Penis (tissue), 1 donor: ENCODE results near the genes MUC12 and COL26A1.

DNA sequence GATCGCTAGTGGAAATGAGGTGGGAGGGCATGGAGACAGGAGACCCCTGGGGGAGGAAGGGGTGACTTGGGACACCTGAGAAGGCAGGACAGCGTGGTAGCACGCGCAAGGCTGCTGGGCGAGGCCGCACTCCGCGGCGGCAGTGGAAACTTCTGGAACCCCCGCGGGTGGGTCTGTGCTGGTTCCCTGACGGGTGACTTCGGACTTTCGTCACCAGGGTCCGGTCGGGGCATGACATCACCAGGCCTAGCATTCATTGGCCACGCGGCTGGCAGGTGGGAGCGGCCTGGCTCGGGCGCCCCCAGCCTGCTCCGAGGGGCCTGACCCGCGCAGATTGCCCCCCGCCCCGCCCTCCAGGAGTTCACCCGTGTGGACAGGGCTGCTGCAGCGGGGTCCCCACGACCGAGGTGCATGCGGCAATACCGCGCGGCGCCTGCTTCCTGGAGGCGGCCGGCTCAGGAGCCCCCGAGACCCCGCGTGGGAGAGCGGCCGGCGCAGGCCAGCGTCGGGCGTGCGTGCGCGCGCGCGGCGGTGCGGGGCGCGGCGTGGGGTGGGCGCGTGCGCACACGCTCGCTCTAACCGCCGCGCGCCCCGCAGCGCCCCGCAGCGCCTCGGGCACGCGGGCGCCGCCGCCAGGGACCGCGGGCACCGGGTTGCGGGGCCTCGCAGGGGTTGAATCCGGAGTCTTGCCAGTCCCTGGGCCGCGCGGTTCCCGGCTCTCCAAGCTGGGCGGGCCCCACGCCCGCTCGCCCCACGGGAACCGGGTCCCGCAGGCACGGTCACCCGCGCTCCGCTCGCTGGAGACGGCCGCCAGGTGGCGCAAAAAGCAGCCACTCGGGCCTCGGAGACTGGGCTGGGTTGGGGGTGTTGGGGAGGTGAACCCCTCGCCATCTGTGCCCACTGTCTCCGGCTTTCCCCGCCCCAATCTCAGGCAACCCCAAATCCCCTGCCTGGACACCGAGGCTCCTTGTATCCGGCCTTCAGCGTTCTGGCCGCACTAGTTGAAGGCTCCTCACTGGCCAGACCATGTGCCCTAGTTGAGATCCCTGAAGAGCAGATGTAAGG is 1.1 kb upstream of the ACHE start:
- PRO-cap = no peak

DNA sequence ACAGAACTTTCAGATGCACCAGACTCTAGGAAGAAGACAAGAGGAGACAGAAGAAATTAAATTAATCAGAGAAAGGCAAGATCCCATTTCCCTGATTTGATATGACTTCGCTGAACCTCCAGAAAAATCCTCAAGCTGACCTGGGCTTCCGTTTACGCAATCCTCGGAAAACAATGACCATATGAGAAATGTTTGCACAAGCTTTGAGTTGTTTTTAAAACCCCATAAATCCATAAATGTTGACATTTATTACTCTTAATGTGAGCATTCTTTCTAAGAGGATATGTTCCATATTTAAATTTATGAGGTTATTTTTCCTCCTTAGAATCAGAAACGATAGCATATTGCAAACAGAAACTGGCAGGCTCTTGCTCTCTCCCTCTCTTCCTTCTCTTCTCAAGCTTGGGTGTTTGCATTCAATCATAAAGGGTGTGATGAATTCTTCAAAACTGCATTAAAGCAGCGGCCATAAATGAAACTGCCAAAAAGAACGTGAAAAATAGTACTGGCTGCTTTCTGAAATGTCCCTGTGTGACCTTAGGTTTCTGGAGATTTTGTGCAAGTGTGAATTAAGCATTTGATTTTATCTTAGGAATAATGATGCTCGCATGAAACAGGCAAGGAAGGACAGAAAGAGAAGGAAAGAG is 6.9 kb upstream of the MUC3A start:
- PRO-cap = no peak

GRCh38 chr7:100955971-100956916 is 6.9 kb downstream of the MUC3A start:
- PRO-cap = no peak

DNA sequence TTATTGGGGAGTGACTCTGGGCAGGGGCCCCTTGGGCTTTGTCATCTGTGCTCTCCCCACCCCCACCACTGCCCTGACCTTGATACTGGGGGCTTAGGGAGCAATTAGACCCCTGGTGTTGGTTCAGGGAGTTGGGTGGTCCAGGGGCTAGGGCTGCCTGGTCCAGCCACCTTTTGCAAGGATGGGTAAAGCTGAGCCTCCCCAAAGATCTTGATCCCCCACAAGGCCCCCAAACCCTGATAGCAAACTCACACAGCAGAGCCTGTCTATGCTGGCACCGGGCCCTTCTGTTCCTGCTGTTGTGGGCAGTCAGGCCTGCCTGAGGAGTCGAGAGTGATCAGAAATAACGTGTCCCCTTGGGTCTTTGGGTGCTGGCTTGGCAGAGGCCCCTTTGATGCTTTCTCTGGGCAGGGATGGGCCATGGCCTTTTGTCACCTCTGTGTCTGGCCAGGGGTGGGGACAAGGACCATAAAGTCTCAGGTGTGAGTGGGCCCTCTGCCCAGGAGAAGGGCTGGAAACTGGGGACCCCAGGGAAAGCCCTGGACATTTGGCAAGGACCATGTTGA is 739 bp upstream of the MUC12 start:
- PRO-cap = no peak

DNA sequence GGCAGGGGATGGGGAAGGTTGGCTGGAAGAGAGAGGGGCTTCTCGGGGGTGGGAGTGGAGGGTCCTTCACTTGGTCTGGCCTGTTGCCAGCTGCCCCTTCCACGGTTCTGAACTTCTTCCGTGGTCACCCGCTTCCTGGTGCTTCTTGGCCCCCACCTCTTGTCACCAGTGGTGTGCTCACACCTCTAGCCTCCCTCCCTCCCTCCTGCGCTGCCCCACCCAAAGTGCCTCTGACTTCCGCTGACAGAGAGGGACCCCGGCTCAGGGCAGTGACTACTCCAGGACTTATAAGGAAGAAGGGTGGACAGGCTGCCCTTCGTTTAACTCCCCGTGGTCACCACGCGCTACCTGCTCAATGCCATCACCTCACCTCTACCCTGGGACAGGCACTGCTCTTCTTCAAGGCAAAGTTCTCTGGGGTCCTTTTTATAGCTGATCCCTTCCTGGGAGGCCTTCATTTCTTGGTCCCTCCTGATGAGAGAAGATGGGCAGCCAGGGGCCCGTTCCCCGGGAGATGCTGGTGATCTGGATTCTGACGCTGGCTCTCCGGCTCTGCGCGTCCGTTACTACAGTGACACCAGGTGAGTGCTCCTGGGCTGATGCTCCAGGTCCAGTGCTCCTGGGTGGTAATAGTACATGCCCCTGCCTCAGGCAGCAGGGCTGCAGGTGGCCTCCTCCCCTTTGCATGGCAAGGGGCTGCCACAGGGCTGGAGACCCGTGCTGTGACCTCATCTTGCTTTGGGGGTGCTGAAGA is at the start of gene MUC12:
MUC12 (plus strand) TSS at position 457 of the 754 bp plus-strand sequence.
- PRO-cap = no peak

DNA sequence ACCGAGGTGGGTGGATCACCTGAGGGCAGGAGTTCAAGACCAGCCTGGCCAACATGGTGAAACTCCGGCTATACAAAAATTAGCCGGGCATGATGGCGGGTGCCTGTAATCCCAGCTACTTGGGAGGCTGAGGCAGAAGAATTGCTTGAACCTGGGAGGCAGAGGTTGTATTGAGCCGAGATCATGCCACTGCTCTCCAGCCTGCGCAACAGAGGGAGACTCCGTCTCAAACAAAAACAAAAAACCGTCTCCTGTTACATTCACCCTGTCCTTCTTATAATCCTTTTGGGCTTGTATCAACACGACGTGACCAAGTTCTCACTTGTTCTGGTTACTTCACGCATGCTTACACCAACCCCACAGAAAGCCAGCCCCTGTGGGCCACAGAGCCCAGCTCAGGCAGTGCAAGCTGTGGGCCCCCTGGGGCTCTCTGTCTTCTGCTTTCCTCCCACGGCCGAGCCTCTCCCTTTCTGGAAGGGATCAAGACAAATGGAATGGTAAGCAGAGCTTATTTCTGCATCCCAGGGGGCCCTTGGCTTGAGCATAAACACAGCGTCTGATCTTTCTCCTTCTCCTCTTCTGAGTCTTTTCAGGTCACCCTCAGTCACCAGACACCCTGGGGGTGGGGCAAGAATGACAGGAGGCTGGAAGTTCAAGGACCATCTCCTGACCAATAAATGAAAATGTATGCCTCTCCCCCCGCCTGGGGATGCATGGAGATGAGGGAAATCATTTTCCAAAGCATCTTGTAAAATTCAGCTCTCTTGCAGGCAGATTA is 19.1 kb upstream of the TRIM56 start:
- PRO-cap = no peak

DNA sequence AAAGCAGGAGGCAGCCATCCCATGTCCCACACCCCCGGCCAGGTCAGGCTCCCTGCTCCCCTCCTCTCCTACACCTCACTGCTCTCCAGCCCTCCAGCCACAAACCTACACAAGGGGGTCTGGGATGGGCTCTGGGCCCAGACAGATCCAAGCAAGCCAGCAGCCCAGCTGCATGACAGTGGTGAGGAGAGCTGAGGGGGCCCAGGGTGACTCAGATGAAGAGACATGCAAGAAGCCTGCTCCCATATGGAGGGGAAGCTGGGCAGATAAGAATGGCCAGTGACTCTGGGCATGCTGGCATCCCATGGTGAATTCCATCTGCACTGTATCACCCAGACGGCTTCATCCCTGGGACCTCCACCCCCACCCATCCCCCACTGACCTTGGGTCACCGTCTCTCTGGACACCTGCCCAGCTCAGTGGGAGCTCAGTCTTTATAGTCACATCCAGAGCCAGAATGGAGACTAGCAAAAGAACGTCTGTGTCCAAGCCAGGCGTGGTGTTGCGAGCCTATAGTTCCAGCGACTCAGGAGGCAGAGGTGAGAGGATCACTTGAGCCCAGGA is 9.6 kb upstream of the SERPINE1 start:
- PRO-cap = no peak

GRCh38 chr7:101124296-101125171 is 2.4 kb upstream of the SERPINE1 start:
- PRO-cap = bidirectional peak, plus-strand start at chr7:101124975, minus-strand start at chr7:101124864

DNA sequence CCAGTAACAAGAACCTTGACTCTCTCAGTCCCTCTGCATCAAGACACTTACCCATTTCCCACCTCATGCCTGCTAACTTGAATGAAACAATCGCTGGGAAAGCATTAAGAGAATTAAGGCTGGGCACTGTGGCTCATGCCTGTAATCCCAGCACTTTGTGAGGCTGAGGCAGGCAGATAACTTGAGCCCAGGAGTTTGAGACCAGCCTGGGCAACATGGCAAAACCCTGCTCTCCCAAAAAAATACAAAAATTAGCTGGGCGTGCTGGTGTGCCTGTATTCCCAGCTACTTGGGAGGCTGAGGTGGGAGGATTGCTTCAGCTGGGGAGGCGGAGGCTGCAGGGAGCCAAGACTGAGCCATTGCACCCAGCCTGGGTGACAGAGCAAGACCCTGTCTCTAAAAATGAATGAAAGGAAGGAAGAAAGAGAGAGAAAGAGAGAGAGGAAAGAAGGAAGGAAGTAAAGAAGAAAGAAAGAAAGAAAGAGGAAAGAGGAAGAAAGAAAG is 596 bp downstream of the SERPINE1 start:
- PRO-cap = no peak

DNA sequence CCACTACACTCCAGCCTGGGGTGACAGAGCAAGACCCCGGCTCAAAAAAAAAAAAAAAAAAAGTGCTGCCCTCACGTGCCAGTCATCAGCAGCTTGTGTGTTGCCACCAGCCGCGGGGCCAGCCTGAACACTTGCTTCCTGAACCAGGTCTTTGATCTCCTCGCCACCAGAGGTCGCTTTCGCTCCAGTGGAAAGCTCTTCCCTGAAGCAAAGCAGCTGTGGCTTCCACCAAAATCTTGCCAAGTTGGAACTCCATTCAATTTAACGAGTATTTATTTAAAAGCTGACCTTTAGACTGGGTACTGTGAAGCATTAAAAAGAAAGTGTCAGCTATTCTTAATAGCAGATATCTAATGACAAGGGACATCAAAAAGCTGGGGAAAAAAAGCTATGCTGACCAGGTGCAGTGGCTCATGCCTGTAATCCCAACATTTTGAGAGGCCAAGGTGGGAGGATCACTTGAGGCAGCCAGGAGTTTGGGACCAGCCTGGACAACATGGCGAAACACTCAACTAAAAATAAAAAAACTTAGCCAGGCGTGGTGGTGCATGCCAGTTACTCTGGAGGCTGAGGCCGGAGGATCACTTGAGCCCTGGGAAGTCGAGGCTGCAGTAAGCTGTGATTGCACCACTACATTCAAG is 10.1 kb upstream of the AP1S1 start:
- PRO-cap = no peak

DNA sequence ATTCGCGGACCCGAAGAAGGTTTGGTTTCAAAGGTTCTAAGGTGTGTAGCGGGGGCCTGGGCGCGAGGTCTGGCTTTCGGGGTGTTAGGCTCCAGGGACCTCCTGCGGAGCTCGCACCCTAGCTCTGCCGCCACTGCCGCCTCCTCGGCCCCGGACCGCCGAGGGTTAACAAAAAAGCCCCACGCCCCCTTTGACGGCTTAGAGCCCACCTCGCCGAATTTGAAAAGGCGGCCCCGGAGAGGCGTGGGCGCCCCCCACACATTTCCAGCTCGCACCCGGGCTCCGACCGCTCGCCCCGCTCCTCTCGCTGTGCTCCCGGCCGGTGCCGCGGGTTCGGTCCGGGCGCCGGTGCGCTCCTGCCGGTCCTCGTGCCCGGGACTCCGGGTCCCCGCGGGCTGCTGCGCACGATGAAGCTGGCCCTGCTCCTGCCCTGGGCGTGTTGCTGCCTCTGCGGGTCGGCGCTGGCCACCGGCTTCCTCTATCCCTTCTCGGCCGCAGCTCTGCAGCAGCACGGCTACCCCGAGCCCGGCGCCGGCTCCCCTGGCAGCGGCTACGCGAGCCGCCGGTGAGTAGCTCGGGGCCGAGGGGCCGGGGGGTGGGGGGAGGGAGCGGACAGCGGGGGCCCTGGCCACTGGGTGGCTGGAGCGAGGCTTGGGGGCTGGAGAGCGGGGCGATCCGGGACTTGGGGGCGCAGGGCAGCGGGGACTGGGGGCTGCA is at the start of gene COL26A1:
COL26A1 (plus strand) TSS at position 250 of the 717 bp plus-strand sequence.
- PRO-cap = no peak

GRCh38 chr7:101390720-101391706 is 28.3 kb downstream of the COL26A1 start:
- PRO-cap = no peak

GRCh38 chr7:101744076-101744555 is 73.3 kb upstream of the CUX1 start:
- PRO-cap = no peak

DNA sequence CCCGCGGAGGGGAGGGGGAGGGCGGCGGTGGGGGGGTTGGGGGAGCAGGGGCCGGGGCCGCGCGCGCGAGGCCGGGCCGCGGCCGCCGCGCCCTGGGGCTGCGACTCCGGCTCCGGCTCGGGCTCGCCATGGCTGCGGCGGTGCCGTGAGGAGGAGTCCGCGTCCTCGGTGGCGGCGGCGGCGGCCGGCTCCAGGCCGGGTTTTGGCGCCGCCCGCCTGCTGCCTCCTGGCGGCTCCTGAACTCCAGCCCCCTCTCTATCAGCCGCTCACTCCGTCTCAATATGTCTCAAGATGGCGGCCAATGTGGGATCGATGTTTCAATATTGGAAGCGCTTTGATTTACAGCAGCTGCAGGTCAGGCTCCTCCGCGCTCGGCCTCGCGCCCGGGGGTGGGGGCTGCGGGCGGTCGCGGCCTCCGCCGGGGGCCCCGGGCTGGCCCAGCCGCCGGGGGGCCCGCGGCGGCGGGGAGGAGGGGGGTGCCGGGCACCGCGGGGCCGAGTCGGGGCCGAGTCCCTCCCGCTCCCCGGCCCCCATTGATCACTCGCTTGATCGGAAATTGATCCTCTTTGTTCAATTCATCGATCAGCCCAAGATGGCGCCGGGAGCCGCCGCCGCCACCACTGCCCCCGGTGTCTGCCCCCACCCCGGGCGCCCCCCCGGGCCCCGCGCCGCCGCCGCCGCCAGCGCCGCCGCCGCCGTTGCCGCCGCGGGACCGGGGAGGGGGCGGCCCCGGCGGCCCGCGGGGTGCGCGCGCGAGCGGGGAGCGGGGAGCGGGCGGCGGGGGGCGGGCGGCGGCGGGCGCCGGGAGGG is 1.5 kb upstream of the CUX1 start:
- PRO-cap = bidirectional peak, plus-strand start at position 160 of the sequence, minus-strand start at position 136 of the sequence; bidirectional peak, plus-strand start at position 590 of the sequence, minus-strand start at position 254 of the sequence; bidirectional peak, plus-strand start at position 751 of the sequence, minus-strand start at position 631 of the sequence

DNA sequence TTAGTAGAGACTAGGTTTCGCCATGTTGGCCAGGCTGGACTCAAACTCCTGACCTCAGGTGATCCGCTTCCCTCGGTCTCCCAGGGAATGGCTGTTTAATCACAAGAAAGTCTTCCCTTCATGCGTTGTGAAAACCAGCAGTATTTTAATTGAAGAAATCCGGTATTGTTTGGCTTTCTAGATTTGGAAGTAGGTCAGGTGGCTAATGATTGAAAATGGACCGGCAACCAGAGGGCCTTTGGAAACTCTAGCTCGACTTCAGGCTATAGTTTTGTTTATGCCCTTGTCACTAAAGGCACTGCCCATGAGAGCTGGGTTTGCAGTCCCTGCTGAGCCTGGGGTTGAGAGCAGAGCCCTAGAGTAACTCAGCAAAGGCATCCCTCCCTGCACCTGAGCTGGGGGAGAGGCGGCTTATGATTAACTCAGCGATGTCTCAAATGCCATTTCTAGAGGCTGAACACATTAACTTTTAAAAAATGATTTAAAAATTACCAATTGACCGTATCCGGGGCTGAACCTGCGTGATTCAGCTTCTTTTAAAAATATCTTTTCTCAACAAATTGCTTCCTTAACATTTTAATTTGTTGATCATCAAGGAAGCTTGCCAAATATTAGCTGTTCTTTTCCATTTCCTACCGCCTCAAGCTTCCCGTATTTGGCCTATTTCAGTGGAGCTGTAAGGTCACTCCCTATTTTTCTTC is 41.6 kb downstream of the CUX1 start:
- PRO-cap = no peak

- PRO-cap = no peak
Measured at GRCh38 chr7:101862241-101863043, 45.0 kb downstream of the CUX1 start.

GRCh38 chr7:101865004-101865936 is 47.8 kb downstream of the CUX1 start:
- PRO-cap = no peak

DNA sequence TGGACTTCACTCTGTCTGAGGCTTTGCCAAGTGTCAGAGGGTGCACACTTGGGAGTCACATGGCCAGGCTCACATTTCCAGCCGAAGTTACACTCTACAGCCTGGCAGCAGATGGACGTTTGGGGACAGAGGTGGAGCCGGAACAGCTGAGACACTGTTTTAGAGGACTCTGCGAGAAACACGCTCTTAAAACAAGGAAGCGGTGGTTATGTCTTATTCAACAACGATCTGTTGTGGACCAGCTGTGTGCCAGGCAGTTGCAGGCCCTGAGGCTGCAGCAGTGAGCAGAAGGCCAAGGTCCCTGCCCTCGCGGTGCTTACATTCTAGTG is 118.3 kb downstream of the CUX1 start:
- PRO-cap = no peak

DNA sequence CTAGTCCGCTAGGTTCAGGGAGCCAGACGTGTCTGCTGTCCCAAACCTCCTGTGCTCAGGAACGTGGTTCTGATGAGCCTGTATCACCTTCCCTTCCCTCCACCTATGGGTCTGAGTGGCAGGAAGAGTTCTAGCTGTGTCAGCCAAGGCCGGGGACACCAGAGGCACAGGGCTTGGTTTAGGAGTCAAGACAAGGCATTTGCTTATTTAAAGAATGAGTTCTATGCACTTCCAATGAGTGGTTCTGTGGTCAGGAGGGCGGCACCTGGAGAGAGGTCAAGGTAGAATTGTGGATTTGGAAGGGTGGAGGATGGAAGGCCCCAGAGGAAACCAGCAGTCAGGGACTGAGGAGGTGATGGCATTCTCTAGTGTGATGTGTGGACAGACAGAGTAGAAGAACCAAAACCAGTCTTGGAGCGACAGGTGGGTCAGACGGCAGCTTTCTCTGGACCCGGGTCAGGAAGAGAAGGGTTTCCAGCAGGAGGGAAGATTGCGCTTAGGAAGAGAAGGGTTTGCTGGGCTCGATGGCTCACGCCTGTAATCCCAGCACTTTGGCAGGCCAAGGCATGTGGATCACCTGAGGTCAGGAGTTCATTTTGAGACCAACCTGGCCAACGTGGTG is 128.4 kb downstream of the CUX1 start:
- PRO-cap = no peak

- PRO-cap = no peak
Measured at GRCh38 chr7:102233957-102234673, 52.6 kb upstream of the SH2B2 start.